ENCODE data around the genes PIK3CB, RBP1 and SLC25A36.

- PRO-cap = no peak
These were observed 68.5 kb downstream of the ARMC8 start for GRCh38 chr3:138255570-138256043.

- PRO-cap = no peak
These were observed 99.4 kb downstream of the FAIM start for GRCh38 chr3:138707669-138708588.

GRCh38 chr3:138832649-138833095 is 2.1 kb downstream of the PIK3CB start:
- PRO-cap = no peak

- PRO-cap = unidirectional peak, plus-strand start at chr3:138834564; bidirectional peak, plus-strand start at chr3:138835072, minus-strand start at chr3:138834928
These were observed at the start of gene PIK3CB for GRCh38 chr3:138834159-138835198. Gene PIK3CB, minus strand, starts transcription at chr3:138834928.

DNA sequence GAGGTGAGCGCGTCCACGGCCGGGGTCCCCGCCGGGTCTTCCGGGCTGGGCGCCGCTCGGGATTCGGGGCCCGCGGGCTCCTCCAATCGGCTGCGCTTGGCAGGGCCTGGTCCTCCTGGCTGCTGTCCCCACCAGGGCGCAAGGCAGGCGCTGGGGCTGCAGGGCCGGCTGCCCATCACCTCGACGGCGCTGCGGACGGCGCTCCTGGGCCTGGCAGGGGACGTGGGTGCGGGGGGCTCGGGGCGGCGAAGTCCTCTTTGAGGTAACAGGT is 312 bp downstream of the PRR23C start:
- PRO-cap = no peak

DNA sequence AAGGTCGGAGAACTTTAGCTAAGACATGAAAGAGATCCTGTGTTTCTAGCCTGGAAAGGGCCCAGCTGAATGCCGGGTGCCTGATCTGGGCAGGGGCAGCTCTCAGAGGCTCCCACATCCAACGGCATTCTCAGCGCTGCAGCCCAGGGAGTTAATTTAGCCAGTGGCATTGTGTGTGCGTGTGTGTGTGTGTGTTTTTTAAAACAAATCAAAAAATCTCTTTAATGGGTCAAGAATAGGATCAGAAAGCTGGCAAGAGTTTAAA is 6.5 kb downstream of the RBP1 start:
- PRO-cap = no peak

DNA sequence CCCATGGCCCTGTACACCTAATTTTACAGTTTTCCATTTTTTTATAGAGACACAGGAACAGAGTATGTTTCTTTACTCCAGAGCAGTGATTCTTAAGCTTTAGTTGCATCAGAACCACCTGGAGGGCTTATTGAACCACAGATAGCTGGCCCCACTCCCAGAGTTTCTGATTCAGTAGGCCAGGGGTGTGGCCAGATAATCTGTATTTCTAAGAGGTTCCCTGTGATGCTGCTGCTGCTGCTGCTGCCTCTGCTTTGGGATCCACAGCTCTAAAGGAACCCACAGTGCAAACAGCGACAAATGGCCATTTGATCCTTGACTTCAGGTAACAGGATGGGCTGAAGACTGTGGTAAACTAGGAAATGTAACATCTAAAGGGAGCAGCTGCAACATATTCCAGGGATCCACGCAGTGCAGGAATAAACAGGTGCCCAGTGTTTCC is 5.0 kb downstream of the RBP1 start:
- PRO-cap = no peak

- PRO-cap = bidirectional peak, plus-strand start at chr3:139539837, minus-strand start at chr3:139539719
These were observed at the start of gene RBP1 for GRCh38 chr3:139539231-139540045. Gene RBP1, minus strand, starts transcription at chr3:139539742.

DNA sequence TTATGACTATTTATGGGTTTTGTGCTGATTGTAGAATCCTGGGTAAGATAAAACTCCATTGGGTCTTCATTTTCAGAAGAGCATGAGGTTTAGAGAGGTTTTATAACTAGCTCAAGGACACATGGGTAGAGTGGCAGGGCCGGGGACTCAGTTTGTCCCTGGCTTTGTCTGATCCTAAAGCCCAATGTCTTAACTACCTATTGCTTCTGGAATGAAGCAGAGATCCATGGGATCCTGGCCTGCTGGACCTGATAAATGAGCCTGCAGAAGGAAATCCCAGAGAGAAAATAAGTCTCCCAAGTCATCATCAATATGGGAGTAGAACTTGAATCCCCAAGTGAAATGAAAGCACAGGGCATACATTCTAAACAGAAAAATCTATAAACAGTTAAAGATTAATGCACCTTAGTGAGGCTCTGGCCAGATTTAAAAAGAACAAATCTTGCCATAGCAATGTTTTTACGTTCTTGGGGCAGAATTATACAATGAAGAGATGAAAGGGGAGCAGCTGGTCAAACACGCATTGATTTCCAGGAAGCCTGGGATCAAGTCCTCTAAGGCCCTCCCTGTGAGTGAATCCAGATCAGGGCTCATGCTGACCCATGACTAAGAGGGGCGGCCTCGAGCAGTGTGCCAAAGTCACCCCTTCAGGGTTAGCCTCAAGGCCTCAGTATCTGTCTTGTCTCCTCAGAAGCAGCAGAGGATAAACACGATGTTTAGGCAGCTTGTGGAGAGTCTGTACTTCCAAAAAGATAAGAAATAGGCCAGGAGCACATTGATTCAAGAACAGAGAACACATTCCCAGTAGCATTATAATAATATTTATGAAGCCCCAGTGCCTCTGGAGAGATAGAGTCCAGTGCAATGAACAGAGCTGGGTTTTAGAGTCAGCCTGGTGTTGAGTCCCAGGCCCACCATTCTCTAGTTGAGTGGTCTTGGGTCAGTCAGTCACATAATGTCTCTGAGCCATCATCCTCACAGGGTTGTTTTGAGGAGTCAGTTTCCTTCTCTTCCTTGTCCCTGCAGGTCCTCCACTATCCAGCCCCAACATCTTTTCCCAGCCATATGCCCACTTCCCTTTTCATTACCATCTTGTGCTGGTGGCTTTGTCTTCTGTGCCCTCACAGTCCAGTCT is 9.2 kb upstream of the RBP1 start:
- PRO-cap = no peak

- PRO-cap = no peak
These were observed 99.2 kb upstream of the CLSTN2 start for GRCh38 chr3:139835919-139836118.

GRCh38 chr3:139936545-139936917 is 1.5 kb downstream of the CLSTN2 start:
- PRO-cap = no peak

DNA sequence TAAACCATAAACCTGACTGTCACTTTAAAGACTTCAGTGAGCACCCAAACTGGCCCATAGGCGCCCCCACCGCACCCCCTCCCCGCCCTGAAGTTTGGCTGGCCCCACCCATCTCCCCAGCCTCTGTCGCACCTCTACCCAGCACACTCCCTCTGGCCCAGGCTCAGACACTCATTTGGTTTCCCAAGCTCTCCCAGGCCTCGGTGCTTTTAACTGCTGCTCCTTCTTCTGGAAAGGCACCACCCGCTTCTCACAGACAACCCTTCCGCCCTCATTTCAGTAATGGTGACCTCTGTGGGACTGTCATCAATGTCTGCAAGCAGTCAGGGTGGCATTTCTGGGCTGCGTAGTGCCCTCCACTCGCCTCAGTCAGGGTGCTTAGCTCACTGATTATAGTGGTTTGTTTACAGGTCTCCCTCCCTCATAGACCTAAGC is 367.6 kb upstream of the TRIM42 start:
- PRO-cap = no peak

- PRO-cap = bidirectional peak, plus-strand start at chr3:140941870, minus-strand start at chr3:140941648; bidirectional peak, plus-strand start at chr3:140942203, minus-strand start at chr3:140942096
These were observed at the start of gene SLC25A36 for GRCh38 chr3:140941755-140942302. Gene SLC25A36, plus strand, starts transcription at chr3:140941836.

GRCh38 chr3:141302280-141302979 is 65.9 kb upstream of the ZBTB38 start:
- PRO-cap = unidirectional peak, plus-strand start at chr3:141302920

- PRO-cap = bidirectional peak, plus-strand start at chr3:141311875, minus-strand start at chr3:141311707
These were observed 56.5 kb upstream of the ZBTB38 start for GRCh38 chr3:141311648-141312302.

- PRO-cap = no peak
These were observed 55.5 kb upstream of the ZBTB38 start for GRCh38 chr3:141312736-141313368.

DNA sequence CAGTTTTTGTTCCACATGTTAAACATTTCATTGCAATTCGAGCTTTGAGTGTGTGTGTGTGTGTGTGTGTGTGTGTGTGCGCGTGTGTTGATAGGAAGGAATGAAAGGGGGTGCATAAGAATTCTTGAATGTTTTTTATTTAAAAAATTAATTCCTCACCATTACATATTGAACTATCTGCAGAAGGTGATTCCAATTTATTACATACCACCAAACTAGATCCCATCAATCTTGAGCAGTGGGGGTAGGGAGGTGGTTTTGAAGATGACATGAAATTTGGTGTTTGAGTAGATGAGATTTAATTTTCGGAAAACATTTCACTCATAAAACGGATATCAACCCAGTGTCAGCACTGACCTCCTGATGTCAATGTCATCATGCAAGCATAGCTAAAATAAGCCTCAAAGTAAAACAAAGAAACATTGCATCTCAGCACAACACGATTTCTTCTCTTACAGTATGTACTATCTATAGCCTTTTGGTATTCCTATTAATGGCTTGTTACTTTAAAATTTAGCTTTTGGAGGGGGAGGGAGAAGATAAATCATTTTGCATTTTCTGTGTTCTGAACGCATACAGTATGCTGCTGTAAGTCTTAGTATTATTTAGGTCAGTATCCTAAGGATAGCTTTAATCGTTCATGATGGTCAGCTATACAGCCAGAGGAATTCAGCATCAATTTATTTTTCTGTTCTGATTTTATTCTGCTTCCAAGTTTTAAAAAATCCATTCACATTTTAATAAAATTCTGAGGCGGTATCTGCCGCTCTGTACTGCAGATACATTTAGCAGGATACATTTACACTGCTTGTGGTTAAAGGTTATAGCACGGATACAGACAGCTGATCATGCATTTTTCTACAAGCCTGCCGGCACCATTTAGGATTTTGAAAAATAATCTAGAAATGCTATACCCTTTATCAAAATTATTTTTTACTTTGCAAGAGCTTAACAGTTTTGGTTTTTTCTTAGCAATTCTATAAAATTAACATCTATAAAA is 17.6 kb downstream of the ZBTB38 start:
- PRO-cap = no peak

DNA sequence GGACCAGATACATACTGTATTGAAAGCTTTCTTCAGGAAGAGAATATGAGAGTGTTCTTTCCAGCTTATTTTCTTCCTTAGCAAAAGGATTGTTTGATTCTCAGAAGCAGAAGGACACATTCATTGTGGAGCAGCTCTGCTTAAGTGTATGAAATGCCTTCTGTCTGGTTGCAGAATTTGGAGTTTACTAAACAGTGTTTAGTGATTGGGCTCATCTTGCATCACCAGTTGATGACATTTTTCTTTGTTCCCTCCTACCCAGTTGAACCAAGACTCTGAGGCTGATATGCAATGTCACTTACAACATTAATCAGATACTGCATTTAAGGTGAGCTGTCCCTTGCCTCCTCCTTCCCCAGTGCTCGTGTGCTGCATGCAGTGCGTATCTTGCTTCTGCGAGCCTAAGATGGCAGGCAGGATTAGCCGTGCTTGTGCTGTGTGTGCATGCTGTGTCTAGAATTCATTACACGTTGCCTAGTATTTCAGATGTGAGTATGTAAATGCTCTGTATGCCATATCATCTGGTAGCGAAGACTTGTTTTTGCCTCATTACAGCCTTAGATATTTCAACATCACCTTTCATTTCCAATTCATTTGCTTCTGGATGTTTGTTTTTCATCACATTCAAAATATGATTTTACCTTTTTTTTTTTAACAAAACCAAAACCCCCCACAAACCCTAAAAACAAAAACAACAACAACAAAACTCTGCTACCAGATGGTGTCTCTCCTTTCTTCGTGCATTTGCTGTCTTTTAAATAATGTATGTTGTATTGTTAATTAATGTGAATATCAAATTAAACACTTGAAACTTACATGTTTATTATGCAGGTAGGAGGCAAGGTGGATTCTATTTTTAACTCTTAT is 18.5 kb downstream of the ZBTB38 start:
- PRO-cap = bidirectional peak, plus-strand start at position 313 of the sequence, minus-strand start at position 150 of the sequence; unidirectional peak, minus-strand start at position 455 of the sequence

- PRO-cap = no peak
These were observed 48.2 kb downstream of the ZBTB38 start for GRCh38 chr3:141416233-141417189.

- PRO-cap = unidirectional peak, plus-strand start at chr3:141489434
These were observed 2.3 kb downstream of the RASA2 start for GRCh38 chr3:141489092-141489613.